Endodermal cell (in vitro differentiated cells): Measurements from ENCODE around the gene GLUL.

DNA sequence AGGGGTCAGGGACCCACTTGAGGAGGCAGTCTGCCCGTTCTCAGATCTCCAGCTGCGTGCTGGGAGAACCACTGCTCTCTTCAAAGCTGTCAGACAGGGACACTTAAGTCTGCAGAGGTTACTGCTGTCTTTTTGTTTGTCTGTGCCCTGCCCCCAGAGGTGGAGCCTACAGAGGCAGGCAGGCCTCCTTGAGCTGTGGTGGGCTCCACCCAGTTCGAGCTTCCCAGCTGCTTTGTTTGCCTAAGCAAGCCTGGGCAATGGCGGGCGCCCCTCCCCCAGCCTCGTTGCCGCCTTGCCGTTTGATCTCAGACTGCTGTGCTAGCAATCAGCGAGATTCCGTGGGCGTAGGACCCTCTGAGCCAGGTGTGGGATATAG lies 40.6 kb upstream of the KIAA1614 start:
- PRO-cap: unidirectional peak, plus-strand start at position 267 of the sequence

GRCh38 chr1:180911871-180912122 lies 900 bp upstream of the KIAA1614 start:
- PRO-cap: unidirectional peak, plus-strand start at chr1:180911971; unidirectional peak, plus-strand start at chr1:180912013

DNA sequence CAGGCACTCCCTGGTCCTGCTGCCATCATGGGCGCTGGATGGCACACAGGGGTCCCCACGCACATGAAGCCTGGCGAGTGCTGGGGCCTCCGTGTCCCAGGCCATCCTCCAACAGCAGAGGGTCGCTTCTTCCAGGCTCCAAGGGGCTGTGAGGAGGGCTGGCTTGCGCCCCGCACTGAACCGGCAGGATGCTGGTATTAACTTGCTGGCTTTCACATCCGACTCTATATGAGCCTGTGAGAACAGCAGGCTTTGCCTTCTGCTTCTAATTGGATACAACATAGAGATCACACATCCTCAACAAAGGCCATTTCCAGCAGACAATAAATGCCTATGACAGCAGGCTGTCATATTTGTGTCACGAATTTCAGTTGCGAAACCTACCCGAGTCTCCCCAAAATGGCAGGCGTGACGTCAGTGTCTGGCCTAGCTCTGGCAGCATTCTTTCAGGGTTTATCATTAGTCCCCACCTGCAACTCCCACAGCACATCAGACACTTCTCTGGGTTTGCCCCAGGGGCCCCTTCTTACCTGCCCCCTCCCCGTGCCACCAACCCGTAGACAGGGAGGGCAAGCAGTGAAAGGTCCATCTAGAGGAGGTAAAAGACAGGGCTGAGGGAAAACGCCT lies 35.5 kb downstream of the KIAA1614 start:
- PRO-cap: no peak

DNA sequence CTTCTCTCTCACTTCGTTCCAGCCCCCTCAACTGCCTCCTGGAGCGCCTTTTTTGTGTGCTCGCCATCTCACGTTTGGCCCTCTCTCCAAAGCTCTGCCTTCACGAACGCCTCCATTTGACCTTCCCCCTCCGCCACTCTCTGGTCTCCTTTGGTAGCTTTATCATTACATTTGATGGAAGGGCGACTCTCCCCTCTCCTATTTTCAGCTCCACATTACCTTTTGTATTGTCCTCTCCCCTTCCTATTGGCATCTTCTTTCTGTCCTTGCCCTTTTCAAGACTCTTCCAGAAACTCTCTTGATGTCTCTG lies 17.3 kb downstream of the IER5 start:
- PRO-cap: no peak

GRCh38 chr1:181112460-181112912 lies 24.0 kb downstream of the IER5 start:
- PRO-cap: no peak

DNA sequence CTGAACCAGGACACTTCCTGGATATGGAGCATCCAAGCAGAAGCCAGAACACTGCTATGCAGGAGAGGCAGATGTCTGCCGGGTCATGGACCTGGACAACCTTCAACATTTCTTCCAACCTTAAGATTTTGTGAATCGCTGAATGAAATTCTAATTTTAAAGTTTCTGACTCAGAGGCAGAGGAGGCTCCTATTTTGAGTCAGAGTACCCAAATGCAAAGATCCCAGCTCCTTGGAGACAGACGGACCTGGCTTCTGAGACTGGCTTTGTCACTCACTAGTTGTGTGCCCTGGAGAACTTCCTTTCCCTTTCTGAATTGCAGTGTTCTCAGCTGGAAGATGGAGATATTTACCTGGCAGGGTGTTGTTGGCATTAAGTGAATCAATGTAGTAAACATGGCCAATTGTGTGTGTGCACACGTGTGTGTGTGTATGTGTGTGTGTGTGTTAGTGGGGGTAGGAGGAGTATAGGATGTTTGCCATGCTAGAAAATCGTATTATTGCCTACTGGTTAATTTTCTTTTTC lies 51.9 kb downstream of the IER5 start:
- PRO-cap: no peak

DNA sequence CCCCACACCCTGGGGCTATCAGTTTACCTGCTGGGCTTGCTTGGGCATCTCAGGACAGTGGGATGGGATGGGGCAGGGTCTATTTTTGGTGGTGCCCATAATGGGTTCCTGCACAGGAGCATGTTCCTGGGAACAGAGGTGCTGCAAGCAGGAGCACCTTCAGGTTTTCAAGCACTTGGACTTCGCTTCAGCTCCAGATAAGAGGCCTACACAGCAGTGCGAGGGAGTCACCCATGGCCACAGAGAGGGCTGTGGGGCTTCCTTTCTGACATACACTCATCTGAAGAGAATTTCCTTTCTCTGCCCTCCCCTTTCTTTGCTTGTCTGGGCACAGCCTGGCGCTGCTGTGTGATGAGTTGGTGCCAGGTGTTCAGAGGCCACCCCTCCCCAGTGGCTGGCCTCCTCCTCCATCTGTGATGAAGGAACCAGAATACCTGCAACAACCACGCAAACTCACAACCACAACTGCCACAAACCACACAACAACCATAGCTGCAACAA lies 70.8 kb downstream of the IER5 start:
- PRO-cap: no peak

GRCh38 chr1:182084903-182085366 lies 23.4 kb upstream of the ZNF648 start:
- PRO-cap: no peak

DNA sequence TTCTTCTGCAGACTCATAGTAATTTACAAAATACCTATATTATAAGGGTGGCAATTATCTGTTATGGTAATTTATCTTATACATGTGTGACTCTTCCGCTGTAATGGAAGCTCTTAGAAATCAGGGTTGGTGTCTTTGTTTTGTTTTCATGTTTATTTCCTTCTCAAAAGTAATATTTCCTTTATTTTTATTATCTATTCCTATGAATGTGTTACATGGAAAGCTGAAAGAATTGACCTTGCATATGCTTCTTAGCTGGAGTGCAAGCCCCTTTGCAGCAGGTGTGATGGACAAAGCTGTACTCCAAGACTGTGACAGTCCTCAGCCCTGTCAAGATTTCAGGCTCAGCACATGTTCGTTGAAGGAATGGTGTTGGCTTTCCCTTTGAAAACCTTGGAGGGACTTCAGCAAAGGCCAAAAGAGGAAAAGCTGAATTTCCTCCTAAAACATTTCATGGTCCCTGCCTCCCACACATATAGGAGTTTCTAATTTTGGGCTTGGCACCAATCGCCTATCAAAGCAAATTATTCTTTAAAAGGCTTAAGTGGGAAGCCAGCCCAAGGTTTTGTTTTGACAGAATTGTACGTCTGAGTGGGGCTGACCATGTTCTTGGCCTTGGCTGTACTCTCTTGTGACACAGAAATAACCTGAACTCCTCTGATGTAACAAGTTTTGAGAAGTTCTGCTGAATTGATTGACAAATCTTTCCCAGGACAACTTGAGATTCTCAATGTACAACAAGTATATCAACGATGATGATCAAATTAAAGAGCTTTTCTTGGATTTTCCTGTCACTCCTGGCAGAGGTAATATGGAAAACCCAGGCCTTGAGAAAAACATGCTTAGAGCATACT lies 135.5 kb upstream of the ZNF648 start:
- PRO-cap: no peak

GRCh38 chr1:182386671-182387489 lies 4.7 kb downstream of the GLUL start:
- PRO-cap: no peak

- PRO-cap: bidirectional peak, plus-strand start at chr1:182392049, minus-strand start at chr1:182391790; bidirectional peak, plus-strand start at chr1:182392372, minus-strand start at chr1:182392175
These were observed at the start of gene GLUL for GRCh38 chr1:182391668-182392829. Gene GLUL, minus strand, starts transcription at chr1:182391790.

- PRO-cap: no peak
These were observed 2.5 kb upstream of the GLUL start for GRCh38 chr1:182394004-182394635.

DNA sequence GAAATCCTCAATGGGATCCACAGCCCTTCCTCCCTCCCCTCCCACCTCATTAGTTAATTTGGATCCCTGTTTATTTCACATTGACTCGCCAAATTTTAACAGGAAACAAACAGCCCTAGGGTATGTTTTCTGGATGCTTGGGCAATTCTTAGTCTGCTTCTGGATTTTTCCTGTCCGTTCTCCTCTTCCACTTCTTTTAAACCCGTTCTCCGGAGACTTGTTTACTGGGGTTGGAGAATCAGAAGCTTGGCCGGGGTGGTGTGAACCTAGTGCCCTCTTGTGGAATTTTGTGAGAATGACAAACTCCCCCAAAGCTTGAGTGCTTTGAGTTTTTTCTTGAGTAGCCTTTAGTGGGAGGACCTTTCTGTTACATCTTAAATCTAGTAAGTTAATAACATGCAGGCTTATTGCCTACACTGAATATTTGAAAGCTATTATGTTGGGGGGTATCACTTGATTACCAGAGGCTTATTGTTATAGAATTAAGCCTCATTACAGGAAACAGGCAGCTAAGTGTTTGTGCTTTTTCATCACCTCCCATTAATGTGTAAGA lies 3.8 kb downstream of the TEDDM1 start:
- PRO-cap: no peak

- PRO-cap: no peak
These were observed 50.0 kb upstream of the NPL start for GRCh38 chr1:182739533-182739999.

DNA sequence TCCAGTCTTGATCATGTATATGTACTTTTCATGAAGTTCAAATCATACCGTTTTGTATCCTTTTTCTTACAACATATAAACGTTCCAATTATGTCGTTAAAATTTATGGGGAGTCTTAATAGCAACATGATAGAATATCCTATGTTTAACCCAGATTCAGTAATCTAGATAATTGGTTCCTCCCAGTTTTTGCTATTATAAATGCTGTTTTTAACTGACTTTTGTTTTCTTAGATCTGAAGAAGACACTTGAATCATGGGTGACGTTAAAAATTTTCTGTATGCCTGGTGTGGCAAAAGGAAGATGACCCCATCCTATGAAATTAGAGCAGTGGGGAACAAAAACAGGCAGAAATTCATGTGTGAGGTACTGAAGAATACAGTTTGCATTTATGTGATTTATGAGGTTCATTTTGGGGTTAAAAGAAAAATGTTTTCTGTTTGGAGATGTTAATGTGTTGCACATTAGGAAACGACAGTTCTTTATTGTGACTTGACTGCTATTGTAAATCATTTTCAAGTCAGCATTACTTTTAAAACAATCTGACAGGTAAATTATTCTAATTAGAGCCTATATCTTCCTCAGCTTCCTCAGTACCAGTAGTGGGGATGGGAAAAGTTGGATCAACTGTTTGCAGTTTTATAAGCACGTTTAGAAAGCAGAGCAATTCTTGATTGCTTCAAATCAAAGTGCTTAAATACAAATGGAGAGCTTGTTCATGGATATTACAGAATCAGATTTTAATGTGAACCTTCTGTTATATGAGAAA lies 3.3 kb downstream of the DHX9 start:
- PRO-cap: no peak

DNA sequence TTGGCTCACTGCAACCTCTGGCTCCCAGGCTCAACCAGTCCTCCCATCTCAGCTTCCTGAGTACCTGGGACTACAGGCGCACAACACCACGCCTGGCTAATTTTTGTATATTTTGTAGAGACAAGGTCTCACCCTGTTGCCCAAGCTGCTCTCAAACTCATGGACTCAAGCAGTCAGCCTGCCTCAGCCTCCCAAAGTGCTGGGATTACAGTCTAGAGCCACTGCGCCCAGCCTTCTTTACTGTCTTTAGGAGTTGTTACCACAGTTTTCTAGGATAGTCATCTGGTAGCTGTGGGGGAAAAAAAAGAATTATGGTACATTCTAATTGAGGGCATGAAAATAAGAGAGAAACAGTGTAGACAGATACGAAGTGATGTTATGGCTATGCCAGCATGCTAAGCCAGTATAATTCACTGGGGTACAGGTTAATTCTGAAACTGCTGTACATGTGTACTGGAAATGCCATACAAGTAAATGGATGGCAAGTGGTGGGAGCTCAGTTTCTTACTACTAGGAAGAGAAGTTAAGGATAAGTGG lies 33.9 kb downstream of the DHX9 start:
- PRO-cap: no peak

GRCh38 chr1:183029314-183030513 lies 6.5 kb downstream of the LAMC1 start:
- PRO-cap: unidirectional peak, minus-strand start at chr1:183029587; bidirectional peak, plus-strand start at chr1:183029909, minus-strand start at chr1:183029668

- PRO-cap: no peak
These were observed 37.3 kb downstream of the LAMC1 start for GRCh38 chr1:183060375-183061096.

- PRO-cap: no peak
These were observed 54.9 kb upstream of the LAMC2 start for GRCh38 chr1:183131198-183131538.

- PRO-cap: no peak
These were observed 14.3 kb downstream of the LAMC2 start for GRCh38 chr1:183200358-183200785.